ENCODE measurements around a stretch of chr11.

- RRBS, result no CpG with 5 or more reads among the region's 8 CpGs
Measured at GRCh38 chr11:92947988-92948625, 21.3 kb upstream of the MTNR1B start.

GRCh38 chr11:93444346-93445197 lies 98.6 kb downstream of the SMCO4 start:
- RRBS, result no CpG with 5 or more reads among the region's 17 CpGs

GRCh38 chr11:93537032-93537466 lies 6.1 kb downstream of the SMCO4 start:
- RRBS, result no CpG with 5 or more reads among the region's 5 CpGs

DNA sequence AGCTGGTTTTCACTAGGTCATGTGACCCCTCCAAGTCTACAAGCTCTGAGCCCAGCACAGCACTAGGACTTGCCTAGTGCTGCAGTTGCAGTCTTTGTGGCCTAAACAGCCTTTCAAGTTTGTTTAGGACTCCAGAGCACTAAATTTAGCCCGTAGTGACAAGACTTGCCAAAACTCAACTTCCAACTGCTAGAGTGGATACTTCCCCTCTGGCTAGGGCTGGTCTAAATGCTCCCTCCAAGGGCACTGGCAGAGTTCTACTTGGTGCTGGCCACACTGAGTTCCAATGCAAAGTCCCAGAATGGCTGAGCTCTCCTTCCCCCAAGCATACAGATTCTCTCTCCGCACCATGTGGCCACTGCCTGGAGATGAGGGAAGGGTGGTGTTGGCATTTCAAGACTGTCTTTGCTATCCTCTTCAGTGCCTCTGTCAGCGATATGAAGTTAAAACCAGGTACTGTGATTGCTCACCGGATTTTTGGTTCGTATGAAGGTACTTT lies 25.3 kb downstream of the TAF1D start:
- RRBS, result no CpG with 5 or more reads among the region's 5 CpGs

DNA sequence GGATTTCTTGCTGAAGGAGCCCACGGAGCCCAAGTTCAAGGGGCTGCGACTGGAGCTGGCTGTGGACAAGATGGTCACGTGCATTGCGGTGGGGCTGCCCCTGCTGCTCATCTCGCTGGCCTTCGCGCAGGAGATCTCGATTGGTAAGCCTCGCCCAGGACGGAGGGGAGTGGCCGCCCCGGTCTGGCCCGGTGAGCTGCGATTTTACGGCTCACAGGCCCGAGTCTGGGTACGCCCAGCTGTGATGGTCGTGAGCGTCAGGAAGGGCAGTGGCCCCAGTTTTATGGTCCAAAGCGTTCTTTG lies 661 bp downstream of the PANX1 start:
- RRBS, result no CpG with 5 or more reads among the region's 20 CpGs

DNA sequence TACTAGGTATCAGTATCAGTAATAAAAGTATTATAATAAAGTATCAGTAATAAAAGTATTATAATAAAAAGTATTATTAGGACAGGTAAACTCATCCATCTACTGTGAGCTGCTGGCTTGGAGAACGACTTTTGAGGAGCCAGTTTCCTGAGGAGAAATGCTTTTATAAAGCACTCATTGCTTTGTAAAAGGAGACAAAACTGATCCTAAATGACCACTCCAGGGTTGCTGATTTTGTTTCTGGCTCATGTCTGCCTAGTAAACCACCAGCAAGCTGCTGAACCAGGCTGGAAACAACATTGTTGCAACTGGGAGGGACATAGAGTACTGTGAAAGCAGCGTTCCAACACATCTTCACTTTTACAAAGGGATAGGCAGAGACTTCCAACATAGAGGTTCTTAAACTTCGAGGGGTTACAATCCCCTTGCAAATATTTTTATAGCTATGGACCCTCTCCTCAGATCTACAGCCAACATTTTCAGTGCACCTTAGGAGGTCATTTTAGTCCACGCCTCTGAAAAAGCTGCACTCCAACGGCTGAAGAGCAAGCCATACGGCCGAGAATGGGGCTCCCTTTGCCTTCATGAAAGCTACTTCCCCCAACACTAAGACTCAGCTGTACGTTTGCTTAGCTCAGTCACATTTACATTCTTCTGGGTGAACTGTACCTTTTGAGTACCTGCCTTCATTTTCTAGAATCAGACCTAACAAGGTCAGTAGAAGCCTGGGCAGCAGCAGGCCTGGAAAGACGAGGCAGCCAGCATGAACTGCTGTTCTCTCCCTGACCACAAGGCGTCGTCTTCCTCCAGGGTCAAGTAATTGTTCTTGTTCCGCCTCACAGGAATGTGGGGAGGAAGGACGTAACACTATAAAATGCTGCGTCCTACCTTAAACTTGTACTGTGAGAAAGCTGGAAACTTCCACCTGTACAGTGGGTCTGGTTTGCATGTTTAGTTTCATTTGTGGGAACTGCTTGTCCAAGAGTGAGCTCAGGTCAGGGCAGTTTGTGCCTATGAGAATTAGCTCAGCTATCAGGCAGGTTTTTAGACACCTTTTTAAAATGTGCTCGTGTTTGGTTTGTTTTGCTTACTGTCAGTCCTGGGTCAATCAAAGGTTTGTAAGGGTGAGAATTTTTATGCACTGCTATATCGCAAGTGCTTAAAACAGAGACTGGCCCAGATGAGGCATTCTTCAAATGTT lies 54.9 kb downstream of the PANX1 start:
- RRBS, result no CpG with 5 or more reads among the region's 16 CpGs

GRCh38 chr11:94536930-94537393 lies 6.8 kb upstream of the FUT4 start:
- RRBS, result no CpG with 5 or more reads among the region's 3 CpGs

DNA sequence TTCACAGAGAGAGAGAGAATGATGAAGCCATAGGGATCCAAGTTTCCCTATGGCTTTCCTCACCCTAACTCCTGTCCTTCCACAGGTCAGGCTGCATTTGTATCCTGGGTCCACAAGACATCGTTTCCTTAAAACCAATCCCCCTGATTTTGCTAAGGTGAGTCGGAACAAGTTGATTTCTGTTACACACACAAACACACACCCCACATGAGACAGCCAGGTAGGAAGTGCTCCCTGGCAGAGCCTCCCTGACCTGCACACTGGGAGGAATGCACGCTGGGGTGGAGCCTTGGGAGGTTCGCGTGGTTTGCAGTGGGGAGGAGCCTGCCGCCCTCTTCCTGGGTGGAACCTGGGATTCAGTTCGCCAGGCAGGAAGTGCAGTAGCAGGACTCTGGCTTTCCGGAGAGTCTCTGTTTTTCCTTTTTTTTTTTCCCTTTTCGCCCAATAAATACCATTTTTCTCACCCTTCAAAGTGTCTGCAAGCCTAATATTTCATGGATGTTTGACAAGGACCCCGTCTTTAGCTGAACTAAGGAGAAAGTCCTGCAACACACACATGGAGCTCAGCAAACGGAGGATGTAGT lies 72.7 kb downstream of the PIWIL4 start:
- RRBS, result no CpG with 5 or more reads among the region's 11 CpGs

DNA sequence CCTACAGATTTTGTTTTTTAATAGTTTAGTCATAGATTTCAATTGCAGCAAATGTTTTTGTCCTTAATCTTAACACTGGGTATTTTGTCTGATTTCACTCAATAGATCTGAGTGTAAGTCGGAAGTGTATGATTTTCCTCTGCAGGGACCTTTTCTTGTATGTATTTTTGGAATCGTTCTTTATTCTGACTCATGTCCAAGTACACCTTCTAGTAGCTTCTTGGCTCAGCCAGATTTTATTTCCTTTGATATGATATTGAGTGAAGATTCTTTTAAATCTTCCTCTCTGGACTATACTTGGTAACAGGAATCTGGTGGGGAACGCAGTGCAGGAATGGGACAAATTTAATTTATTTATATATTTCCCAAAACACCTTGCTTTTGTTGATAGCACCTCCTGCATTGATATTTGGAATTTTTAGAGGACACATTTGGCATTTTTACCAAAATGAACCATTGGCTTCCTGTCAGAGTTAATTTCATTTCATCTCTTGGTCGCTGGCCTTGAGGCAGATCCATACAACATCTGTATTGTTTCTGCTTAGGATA lies 34.4 kb upstream of the AMOTL1 start:
- RRBS, result no CpG with 5 or more reads among the region's 4 CpGs

- RRBS, result no CpG with 5 or more reads among the region's 14 CpGs
Measured at GRCh38 chr11:94853717-94854725, 85.9 kb downstream of the AMOTL1 start.

DNA sequence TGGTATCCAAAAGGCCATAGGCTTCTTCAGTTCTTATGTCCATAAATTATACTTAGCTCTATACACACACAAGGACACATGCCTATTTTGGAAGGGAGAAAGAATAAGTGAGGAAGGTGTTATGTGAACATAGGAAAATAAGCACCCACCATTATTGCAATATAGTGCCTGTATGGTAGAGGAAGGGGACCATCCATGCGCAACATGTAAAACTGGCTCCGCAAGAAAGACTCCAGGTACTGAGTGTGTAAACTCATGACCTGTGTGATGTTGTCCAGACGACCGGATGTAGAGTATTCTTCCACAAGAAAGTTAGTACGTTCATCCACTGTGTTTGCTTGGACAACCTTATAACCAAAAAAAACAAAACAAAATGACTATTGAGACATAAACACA lies 39.7 kb downstream of the SESN3 start:
- RRBS, result no CpG with 5 or more reads among the region's 5 CpGs

GRCh38 chr11:95196389-95197062 lies 34.5 kb downstream of the SESN3 start:
- RRBS, result no CpG with 5 or more reads among the region's 6 CpGs

DNA sequence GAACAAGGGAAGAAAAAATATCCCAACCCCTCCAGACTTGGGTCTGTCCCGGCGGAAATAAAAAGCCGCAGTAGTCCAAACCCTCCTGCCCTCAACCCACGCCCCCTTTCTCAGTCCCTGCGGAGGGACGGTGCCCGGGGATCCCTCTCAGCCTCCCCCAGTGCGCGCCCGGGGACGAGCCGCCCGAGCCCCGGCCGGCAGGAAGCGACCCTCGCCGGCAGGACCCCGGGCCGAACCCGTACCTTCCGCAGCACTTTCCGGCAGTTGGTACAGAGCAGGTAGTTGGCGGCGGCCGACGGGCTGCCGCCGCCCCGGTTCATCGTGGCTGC lies 497 bp downstream of the SESN3 start:
- RRBS, result 2% methylated on average over 15 of the region's 31 CpGs

DNA sequence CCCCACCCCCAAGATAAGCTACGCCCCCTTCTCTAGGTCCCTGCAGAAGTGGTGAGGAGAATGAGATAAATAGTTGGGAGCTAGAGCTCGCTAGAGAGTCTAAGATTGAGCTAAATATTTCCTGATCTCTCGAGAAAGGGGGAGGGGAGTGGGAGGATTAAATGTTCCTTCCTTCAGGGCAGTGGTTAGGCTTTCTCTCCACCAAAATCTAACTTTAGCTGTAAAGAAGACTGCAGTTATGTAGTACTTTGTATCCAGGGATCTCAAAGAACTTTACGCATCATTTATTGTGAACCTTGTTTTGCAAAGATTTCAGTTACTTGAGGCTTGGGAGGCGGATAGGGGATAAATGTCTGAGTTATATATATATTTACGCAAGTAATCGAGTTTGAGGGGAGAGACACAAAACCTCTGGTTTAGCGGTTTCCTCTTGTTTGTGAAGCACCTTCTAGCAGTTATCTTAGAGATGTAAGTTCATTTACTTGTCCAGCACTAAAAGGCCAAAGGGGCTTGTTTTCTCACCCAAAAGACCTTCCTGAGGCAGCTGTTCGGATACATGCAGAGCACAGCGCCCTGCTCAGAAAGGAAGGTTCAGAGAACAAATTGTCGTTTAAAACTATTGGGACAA lies 635 bp upstream of the SESN3 start:
- RRBS, result no CpG with 5 or more reads among the region's 11 CpGs

GRCh38 chr11:95631633-95632021 lies 158.0 kb downstream of the FAM76B start:
- RRBS, result no CpG with 5 or more reads among the region's 13 CpGs

DNA sequence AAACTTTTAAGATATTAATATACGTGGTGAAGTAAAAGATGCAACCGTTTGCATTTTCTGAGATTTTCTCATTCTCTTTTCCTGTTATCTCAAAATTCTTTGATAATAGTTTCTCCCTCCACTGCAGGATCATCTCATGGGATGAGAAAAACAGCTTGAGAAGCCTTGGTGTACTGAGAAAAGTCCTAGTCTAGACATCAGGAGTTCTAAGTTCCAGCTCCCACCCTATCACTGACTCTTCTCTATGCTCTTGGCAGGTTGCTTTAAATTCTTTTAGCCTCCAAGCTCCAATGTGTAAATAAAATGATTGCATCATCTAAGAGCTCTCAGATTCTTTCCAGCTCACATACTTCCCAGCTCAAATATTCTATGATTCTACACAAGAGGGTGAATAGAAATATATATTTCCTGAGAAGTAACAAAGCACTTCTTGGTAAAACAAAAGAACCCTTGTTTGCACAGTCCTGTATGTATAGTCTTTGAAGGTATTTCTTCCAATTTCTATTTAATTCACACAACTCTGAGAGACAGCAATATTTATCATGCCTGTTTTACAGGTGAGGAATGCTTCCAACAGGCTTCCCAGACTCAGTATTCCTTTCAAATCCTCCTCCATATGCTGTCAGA lies 109.0 kb downstream of the FAM76B start:
- RRBS, result no CpG with 5 or more reads among the region's 2 CpGs

- RRBS, result no CpG with 5 or more reads among the region's 8 CpGs
Measured at GRCh38 chr11:95697844-95698589, 91.6 kb downstream of the FAM76B start.

DNA sequence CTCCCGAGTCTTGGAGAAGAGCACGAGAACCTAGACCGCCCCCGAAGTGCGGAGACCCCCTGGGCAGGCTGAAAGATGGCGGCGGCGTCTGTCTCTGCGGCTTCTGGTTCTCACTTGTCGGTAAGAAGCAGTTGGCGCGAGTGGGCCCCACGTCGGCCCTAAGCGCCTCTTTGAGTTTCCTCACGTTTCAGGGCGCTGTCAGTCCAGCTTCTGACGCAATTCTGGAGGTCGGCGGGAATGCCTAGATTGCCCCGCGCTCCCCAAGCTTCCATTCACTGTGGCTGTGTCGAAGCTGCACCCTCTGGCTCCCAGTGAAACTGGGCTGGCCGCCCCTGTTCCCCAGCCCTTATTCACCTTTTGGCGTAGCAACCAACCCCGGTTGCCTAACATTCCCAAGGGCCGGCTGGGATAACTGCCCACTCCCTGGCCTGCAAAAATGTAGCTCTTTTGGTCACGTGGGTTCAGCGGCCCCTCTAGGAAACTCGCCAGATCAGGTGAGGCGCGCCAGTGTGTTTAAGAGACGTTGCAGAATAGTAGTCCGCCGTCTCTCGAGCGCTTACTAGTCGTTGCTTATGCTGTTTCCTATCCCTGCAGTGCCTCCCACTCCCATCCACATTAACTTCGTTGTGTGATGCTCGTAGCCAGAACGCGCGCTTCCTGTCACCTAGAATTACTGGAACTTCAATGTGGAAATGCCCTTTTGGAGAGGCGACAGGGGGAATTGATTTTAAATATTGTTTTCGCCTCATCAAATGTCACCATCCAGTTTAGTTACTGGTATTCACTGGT lies 520 bp downstream of the CEP57 start:
- RRBS, result no CpG with 5 or more reads among the region's 45 CpGs

DNA sequence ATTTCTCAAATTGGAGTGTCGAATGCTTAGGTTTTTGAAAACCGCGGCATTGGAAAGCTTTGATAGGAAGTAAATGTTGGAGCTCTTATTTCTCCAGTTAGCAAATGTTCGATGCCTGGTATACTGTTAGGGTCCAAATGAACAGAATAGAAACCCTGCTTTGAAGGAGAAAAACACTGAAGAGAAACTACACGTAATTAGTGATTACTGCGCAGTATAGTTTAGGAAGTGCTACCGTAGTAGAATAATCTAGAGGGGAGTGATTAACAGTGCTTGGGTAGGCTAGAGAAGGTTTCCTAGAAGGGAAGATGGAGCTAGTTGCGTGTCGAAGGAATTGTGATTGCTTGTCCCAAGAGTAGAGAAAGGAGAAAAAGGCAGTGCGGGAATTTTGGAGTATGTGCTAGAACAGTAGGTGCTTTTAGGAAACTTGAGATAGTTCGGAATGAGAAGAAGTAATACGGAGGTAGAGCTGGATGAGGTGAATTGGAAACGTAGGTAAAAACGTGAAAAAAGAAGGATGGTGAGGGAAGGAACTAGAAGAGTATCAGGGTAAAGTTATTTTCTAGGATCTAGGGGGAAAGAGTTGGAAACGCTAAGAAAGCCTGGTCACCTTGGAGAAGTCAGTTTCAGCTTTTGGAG lies 1.2 kb downstream of the CEP57 start:
- RRBS, result no CpG with 5 or more reads among the region's 15 CpGs

DNA sequence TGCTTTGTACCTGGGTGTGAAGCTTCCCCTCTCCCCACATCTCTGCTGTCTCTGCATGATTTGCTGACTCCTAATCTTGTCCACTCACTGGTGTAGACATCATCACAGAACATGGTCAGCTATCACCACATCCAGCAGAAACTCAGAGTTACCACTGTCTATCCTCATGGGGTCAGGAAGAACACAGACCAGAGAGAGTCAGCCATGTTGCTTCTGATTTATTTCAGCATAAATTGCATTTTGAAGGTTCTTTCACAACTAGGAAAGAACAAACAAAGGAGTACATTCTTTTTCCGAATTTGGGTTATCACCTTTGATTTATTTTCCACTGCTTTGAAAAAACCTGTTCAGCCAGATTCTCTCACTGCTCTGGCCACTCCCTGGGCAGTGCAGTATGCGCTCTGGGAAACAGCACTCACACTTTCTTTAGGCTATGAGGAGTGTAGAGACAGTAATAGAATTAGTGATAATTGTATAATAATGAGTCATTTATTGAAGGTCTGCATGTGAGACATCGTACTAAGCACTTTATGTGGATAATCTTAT lies 172.0 kb upstream of the MTMR2 start:
- RRBS, result no CpG with 5 or more reads among the region's 3 CpGs

Measured in non-pigmented ciliary epithelial cell (primary cell).